Epithelial cell of esophagus (primary cell): ENCODE results near the genes ITPRIP and SORCS3.

DNA sequence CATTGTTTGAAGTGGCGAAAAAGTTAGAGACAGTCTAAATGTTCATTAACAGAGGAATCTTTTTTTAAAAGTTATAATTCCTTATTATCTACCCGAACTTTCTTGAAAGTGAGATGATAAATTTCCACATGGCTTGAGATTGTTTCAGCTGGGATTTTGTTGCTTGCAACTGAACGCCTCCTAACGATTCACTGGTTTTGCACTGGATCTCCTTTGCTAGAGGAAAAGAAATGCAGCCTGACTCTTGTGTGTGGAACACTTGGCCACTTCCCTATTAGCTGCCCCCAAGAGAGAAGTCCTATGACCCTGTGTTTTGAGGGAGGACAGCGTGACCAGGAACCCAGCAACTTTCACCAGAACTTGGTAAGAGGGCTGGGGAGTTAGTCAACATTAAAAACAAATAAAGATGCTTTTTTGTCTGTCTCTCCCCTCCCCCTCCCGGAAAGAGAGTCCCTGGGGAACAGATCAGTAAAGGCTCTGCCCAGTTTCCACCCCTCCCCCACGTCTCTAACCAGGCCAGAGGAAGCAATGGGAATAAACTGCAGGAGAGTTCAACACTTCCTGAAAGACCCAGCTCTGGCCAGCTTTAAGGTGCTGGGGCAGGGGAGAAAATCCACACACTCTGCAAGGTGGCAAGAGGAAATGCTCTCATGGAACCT is 21.7 kb downstream of the SH3PXD2A start:
- RRBS, result no CpG with 5 or more reads among the region's 7 CpGs

DNA sequence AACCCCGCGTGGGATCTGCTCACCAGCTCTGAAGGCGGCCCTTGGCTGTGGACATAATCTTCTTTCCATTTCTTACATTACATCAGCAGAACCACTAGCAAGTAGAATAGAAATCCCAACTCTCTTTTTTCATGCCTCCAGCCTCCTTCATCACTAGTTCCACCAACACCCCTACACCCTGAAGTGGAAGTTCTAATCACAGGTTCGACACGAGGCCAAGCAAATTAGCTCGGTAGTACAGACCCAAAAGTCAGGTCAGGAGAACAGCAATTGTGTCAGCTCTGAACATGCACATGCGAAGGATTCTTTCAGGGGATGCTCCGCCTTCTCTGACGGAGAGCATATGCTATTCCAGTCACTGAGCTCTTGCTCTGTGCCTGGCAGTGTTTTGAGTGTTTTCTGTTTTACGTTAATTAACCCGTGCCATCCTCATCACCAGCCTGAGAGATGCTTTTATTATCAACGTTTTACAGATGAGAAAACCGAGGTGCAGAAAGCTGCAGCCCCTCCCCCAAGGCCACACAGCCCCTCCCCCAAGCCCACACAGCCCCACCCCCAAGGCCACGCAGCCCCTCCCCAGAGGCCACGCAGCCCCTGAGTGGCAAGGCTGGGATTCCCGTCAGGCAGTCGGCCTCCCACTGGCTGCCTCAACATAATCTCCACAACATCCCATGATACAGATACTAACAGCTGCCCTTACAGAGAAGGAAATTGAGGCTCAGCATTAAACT is 16.2 kb downstream of the SH3PXD2A start:
- RRBS, result no CpG with 5 or more reads among the region's 17 CpGs

- RRBS, result no CpG with 5 or more reads among the region's 12 CpGs
Observed at GRCh38 chr10:103851993-103852687, 3.2 kb downstream of the SH3PXD2A start.

GRCh38 chr10:103916960-103917189 is 1.1 kb downstream of the STN1 start:
- RRBS, result no CpG with 5 or more reads among the region's 2 CpGs

DNA sequence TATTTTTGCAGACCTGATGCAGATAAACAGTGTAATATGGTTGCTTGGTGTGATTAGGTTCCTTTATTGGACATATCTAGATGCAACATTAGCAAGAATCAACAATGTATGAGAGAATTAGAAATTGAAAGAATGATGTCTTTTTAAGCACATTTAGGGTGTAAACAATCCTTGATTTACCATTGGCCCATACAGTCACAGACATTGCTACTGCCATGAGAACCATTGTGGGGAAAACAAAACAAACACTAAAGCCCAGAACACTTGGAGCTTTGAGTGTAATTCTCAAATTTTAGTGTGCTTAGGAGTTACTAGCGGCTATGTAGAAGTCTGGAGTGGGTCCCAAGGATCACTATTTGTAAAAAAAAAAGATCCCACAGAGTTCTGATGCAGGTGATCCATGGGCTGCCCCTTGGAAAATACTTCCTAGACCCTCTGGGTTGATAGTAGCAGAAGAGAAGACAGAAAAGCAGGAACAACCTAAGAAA is 36.8 kb downstream of the SLK start:
- RRBS, result no CpG with 5 or more reads among the region's 1 CpG

- RRBS, result no CpG with 5 or more reads among the region's 8 CpGs
Observed at GRCh38 chr10:104008096-104008634, 41.2 kb downstream of the SLK start.

DNA sequence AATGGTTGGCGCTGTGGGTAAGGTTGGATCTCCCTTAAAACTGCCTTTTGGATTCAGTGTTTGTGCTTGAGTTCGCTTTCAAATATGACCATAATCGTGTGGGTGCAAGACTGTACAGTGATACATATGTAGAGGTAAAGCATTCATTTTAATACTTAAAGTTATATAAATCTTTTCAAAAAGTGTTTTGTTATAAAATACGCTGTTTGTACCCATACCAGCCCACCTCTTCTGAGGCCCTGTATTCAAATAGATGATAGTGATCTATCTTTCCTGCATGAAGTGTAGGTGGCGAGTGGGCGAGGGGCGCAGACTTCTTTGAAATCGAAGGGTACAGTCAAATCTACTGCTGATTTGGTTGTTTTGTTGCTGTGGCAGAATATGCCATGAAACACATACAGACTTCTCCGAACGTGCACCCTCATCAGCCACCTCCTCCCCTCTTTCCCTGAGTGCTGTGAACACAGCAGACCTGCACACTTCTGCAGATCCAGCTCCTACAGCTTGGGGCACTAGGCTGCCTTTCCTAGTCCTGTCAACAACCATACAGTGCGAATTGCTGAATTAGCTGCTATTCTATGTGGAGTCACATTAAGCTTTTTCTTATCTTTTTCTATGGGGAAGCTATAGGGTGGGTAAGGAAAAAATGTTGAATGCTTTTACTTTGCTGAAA is 57.7 kb downstream of the COL17A1 start:
- RRBS, result no CpG with 5 or more reads among the region's 11 CpGs

DNA sequence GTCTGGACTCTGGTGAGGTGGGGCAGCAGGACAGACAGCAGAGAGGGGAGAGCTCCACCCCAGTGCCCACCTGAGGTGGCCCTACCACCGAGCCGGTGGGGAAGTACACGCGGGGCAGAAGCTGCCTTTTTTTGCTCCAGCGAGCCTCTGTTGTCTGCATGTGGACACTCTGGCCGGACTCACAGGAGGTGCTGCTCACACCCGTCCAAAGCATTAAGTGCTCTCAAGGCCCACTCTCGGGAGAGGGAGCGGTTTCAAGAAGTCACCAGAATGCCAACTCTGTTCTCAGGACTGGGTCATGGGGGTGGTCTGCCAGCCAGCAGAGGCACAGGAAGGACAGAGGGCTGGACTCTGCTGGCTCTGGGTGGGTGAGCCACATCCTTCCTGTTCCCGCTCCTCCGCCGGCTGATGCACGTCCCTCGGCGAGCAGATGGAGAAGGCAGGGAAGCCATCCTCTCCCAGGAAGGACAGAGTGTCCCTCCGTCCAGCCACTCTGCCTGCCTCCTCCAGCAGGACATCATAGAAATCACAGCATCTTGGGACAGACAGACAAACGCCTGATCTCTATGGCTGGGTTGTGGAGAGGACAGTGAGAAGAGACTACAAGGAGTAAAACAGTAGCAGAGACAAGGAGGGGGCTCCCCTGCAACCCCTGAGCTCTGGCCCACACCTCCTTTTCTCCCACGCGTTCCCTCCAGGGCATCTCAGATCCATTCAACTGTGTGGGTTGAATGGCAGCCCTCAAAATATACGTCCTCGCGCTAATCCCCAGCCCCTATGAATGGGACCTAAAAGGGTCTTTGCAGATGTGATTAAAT is 12.1 kb downstream of the ITPRIP start:
- RRBS, result no CpG with 5 or more reads among the region's 22 CpGs

DNA sequence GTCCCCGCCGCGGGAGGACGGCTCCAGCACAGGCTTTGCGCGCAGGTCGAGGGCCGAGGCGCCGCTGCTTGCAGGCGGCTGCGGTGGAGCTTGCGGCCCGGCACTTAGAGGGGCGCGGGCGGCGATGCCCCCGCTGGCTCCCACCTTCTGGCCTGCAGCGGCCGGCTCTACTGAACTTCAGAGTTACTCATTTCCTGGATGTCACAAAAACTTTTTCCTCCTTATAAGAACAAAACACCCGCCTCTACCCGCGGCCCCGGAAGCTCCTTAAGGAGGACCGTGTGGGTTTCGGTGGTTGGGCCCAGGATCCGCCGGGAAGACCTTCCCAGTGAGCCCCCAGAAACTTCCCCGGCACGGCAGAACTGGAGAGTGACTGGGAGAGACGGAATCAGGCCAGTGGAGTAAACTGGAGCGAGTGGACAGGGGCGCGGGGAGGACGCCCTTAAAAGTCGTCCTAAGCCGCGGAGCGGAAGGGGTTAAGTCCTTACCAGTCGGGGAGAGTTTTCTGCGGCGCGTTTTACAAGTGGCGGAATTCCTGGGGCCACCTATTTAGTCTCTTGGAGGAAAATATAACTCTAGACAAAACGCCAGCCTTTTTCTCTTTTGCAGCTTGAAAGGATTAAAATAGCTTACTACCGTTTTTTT is at the start of gene ITPRIP:
Gene ITPRIP, minus strand, starts transcription at position 196 of the 645 bp plus-strand sequence.
- RRBS, result 1% methylated on average over 16 of the region's 47 CpGs

DNA sequence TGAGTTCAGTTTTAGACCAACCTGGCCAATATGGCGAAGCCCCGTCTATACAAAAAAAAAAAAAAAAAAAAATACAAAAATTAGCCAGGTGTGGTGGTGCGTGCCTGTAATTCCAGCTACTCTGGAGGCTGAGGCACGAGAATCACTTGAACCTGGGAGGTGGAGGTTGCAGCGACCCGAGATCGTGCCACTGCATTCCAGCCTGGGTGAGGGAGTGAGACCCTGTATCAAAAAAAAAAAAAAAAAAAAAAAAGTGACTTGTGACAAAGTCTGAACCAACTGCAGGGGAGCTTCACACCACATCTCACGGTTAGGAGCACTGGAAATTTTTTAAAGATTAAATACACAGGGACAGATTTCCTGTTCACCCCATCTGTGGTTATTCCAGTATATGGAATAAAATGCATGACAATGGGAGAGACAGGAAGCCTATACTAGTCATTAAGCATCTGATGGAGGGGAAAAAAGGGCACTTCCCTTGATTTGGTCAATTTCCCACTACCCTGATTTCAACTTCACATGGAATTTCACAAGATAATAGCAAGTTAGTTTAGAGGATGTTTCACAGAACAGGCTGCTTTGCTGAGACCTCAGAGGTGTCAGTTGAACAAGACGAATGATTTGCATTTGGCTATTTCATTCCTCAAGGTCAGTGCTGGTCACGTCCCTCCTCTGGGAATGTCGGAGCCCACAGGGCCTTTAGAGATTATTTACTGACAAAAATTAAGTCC is 4.5 kb upstream of the ITPRIP start:
- RRBS, result no CpG with 5 or more reads among the region's 11 CpGs

DNA sequence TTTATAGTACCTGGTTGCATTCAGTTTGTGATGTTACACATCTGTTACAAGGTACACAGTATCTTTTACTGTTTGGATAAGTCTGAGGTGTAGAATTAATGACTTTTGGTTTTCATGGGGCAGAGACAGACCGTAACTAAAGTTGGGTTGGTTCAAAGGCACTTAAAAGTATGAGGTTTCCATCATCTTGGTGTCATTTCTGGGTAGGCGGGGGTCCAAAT is 43.7 kb downstream of the CFAP58 start:
- RRBS, result no CpG with 5 or more reads among the region's 2 CpGs

DNA sequence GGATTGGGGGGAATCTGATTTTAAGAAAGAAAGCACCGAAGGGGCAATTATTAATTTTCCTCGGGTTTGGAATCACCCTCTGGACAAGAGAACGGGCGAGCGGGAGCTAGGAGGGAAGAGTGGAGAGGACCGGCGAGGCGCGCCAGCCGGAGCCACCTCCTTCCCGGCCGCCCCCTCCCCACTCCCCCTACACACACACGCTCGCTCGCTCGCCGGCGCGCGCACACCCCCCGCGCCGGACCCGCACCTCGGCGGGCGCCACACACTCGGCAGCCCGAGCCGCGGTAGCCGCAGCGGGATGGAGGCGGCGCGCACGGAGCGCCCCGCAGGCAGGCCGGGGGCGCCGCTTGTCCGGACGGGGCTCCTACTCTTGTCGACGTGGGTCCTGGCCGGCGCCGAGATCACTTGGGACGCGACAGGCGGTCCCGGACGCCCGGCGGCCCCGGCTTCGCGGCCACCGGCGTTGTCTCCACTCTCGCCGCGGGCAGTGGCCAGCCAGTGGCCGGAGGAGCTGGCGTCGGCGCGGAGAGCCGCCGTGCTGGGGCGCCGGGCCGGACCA is at the start of gene SORCS3:
Gene SORCS3, plus strand, starts transcription at position 261 of the 559 bp plus-strand sequence.
- RRBS, result 6% methylated on average over 31 of the region's 74 CpGs

- RRBS, result no CpG with 5 or more reads among the region's 2 CpGs
Observed at GRCh38 chr10:107689496-107689830, 525.0 kb upstream of the SORCS1 start.

DNA sequence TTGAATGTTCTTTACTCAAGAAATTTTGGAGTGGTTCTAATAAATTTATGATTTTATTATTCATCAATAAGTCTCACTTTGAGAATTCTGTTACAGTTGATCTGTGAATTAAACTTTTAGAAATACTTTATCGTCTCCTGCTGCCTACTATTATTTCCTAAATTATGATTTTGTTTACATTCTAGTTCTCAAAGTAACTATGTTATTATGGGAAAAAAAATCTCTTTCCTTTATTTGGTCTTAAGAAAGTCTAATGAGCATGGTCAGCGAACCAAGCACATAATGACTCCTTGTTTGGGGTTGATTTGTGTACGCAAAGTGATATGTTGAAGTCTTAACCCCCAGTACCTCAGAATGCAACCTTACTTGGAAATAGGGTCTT is 1078.4 kb upstream of the SORCS1 start:
- RRBS, result no CpG with 5 or more reads among the region's 3 CpGs

DNA sequence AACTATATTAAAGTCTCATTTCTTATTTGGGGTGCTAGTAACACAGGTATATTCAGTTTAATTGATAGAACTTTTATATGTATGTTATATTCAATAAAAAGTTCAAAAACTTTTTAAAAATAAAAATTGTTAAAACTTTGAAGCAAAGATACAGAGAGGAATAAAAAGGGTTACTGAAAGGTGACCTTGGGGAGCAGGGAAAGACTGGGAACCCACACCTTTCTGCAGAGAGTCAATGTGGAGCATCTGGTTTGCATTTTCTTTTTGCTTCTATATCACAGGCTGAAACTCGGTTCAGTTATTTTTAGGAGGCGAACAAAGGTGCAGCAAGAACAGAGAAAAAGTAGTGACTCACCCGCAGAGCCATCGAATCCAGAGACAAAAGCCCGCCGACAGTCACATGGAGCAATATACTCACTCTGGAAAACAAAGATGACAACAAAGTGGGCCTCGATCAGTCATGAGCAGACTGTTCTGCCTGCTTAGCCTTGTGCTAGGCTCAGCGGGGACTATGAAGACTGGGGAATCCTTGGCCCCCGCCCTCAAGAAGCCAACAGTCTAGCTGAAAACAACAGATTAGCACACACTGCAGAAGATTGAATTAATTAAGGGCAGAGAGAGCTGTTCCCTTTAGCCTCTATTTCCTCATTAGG is 30.5 kb downstream of the XPNPEP1 start:
- RRBS, result no CpG with 5 or more reads among the region's 9 CpGs

DNA sequence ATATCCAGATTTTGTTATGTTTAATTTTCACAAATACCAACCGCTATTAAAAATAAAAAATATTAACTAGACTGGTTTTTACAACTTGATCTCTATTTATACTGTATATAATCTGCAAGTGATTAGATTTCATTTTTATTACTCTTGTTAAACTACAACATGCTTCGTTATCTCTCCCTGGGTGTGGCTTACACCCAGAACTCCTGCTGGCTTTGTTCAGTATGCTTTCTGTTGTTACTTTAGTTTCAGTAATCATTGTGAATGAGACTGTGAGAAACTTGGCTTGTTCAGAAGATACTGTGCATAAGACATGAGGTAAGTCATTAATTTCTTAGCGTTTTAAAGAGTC is 11.7 kb upstream of the ADD3 start:
- RRBS, result no CpG with 5 or more reads among the region's 3 CpGs

DNA sequence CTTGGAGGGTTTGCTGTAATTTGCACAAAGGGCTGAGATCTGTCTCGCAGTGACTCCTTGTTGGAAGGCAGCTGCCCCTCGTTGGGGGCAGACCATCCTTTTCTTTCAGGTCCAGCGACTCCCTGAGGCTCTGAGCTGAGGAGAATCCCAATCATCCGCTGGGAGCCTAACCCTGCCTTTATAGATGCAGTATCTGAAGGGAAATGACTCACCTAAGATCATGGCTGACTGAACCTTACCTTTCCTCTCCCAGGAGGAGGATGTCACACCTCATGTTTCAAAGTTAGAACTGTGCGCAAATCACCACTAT is 36.4 kb upstream of the MXI1 start:
- RRBS, result no CpG with 5 or more reads among the region's 5 CpGs

DNA sequence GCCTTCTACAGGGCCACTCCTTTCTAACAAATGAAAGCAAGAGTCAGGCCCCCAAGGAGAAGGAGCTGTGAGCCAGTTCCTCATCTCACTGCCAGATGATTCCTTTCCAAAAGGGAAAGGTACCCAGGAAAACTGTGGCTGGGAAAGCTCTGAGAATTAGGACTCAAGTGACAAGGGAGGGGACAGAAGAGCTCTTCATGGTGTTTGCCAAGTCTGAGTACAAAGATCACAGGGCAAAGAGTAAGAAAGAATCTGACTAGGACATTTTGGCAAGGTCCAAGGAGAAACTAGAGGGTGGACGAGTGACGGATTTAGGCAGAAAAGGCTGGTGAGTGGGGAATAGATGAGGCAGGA is 3.4 kb upstream of the MXI1 start:
- RRBS, result no CpG with 5 or more reads among the region's 2 CpGs

DNA sequence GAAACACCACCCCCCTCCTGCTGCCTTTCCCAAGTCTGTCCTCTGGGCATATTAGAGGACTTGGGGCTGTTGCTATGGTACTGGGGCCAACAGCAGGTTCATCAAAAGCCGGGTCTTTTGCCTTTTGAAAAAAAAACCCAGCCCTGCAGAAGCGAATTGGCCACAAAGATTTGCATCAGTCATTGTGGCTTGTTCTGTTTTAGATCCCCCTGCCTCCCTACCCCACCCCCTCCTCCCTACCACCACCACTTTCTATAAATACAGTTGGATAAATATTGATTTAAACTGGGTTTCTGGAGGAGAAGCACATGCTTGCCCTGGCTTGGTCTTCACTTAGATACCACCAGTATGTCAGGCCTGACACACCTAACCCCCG is 7.0 kb downstream of the MXI1 start:
- RRBS, result no CpG with 5 or more reads among the region's 3 CpGs